Breast (tissue), 4 donors: Measurements from ENCODE around the gene SYT10.

GRCh38 chr12:31121071-31121716, 47.5 kb downstream of the DDX11 start:
- PRO-cap, 3 experiments: no peak in any of the 3 experiments
- RRBS: no CpG with 5 or more reads among the region's 14 CpGs

- PRO-cap, 3 experiments: no peak in any of the 3 experiments
- RRBS: no CpG with 5 or more reads among the region's 9 CpGs
Observed at GRCh38 chr12:31322628-31323401, 3.1 kb downstream of the SINHCAF start.

DNA sequence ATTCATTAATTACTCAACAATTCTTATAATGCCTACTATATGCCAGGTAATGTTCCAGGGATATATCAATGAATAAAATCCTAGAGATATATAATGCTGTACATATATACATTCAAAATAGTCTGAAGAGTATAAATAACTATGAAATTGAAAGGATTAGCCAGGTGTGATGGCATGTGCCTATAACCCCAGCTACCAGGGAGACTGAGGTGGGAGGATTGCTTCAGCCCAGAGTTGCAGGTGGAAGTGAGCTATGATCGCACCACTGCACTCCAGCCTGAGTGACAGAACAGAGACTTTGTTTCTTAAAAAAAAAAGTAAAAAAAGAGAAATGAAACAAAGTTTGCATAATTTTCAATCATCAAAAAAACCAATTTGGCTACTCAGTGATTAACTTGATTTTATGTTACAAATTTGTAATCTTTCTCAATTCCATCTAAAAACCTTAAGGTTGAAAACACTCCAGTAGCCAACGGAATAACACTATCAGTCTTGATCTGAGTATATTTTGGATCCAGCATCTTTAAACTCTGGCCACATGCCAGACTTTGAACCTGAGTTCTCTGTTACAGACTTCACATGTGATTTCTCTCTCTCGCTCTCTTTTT, 12.6 kb upstream of the DENND5B start:
- PRO-cap, 3 experiments: no peak in any of the 3 experiments
- RRBS: no CpG with 5 or more reads among the region's 3 CpGs

- PRO-cap, 3 experiments: no peak in any of the 3 experiments
- RRBS: no CpG with 5 or more reads among the region's 2 CpGs
Observed at GRCh38 chr12:31686956-31687306, 27.4 kb downstream of the ETFBKMT start.

- PRO-cap, 3 experiments: no peak in any of the 3 experiments
- RRBS: 59% methylated on average over 2 of the region's 6 CpGs
Observed at GRCh38 chr12:31733715-31734153, 4.9 kb upstream of the AMN1 start.

GRCh38 chr12:31773798-31774348, 18.2 kb downstream of the H3-5 start:
- PRO-cap, 3 experiments: no peak in any of the 3 experiments
- RRBS: no CpG with 5 or more reads among the region's 3 CpGs

- PRO-cap, 3 experiments: no peak in any of the 3 experiments
- RRBS: no CpG with 5 or more reads among the region's 10 CpGs
Observed at GRCh38 chr12:31797376-31797922, 5.4 kb upstream of the H3-5 start.

DNA sequence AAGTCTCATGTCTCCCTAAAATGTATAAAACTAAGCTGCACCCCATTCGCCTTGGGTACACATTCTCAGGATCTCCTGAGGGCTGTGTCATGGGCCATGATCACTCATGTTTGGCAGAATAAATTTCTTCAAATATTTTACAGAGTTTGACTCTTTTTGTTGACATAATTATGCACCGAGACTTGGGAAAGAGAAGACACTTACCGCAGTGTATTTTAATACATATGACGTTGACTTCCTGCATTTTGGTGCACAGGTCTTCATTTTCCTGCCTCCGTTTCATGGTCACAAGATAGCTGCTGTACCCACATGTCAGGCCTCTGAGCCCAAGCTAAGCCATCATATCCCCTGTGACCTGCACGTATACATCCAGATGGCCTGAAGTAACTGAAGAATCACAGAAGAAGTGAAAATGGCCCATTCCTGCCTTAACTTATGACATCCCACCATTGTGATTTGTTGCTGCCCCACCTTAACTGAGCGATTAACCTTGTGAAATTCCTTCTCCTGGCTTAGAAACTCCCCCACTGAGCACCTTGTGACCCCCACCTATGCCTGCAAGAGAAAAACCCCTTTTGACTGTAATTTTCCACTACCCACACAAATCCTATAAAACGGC, 14.9 kb upstream of the H3-5 start:
- PRO-cap, 3 experiments: no peak in any of the 3 experiments
- RRBS: no CpG with 5 or more reads among the region's 8 CpGs

DNA sequence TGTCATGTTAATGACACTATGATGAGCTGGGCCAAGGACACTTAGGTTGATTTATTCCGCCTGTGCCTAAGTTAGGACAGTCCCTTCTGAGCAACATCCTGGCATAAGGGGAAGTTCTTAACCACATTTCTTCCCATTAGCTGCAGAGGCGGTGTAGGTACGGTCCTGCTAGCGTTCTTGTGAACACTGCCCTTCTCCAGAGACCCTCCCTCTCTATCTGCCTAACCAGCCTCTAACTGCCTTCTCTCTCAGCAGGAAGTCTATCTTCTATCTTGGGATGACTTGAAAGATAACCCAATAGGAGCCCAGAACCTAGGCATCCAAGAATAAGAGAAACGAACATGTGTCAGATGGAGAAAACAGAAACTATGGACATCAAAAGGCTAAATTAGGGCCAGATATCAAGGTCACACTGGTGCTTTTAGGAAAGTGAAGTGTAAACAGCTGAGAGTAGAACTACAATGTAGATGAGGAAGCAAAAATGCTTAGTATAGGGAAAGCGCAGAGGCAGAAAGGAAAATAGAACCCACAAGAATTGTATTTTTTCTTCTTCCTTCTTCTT, 41.0 kb upstream of the H3-5 start:
- PRO-cap, 3 experiments: no peak in any of the 3 experiments
- RRBS: no CpG with 5 or more reads among the region's 6 CpGs

DNA sequence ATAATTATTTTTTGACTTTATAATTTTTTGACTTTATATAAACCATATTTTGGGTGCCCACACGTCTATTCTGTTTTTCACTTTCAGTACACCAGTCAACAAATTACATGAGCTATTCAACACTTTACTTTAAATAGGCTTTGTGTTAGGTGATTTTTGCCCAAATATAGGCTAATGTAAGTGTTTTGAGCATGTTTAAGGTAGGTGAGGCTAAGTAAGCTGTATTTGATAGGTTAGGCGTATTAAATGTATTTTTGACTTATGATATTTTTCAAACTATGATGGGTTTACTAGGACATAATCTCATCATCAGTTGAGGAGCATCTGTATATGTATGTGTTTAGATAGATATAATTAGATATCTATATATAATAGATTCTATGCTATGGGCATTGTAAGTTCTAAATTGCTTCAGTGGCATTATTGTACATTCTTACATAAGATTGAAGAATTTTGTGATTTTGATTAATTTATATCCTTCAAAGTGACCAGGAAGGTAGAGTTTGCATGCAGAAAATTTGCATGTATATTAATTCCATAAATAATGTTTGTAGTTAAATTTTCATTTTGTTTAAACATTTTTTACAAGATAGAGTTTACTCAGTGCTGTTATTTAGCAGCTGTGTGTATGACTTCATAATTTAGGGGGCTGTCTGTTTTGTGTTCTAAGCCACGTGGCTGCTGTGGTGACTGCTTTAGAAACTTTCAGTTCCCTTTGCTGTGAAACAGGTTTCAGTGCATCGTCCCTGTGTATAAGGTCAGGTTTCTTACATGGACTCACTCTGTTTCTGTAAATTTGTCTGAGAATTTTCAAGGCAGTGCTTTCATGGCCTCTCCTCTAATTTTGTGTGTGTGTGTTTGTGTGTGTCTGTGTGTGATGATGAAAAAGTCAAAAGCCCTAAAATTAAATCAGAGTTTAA, 32.1 kb downstream of the BICD1 start:
- PRO-cap, 3 experiments: no peak in any of the 3 experiments
- RRBS: no CpG with 5 or more reads among the region's 4 CpGs

DNA sequence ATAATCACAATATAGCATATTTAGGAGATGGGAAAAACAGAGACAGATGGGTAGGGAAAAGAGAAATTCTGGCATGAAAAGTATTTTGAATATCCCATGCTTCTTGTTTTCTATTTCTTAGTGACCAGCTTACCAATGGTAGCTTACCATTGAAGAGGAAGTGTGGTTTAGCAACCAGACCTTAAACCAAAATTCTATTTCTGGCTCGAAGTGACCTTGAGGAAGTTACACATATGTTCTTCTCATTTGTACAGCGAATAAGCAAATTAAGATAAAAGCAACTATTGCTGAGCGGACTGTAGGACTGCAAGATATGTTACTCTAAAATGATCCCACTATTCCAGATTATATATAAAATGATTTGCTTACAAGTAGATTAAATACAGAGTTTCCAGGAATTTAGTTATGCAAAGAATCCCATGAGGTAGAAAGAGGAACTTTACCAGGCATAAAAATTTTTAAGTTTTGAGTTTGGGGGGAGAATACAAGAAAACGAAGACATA, 82.9 kb downstream of the FGD4 start:
- PRO-cap, 3 experiments: no peak in any of the 3 experiments
- RRBS: no CpG with 5 or more reads among the region's 4 CpGs

DNA sequence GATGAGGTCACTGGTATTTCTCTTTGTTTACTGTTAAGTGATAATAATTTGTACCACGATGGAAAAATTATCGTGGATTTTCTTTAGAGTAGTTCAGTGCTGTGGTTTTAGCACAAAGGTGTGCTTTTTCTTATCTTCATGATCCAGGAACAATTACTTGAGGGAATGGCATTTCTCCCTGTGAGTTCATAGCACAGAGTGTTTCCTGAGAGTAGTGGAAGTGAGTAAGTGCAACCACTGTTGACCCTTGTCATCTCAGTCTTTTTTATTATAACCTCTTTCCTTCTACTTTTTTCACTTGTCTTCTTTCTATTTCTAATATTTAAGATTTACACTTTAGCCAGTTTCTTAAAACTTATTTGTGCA, 86.9 kb downstream of the FGD4 start:
- PRO-cap, 3 experiments: no peak in any of the 3 experiments
- RRBS: no CpG with 5 or more reads among the region's 2 CpGs

DNA sequence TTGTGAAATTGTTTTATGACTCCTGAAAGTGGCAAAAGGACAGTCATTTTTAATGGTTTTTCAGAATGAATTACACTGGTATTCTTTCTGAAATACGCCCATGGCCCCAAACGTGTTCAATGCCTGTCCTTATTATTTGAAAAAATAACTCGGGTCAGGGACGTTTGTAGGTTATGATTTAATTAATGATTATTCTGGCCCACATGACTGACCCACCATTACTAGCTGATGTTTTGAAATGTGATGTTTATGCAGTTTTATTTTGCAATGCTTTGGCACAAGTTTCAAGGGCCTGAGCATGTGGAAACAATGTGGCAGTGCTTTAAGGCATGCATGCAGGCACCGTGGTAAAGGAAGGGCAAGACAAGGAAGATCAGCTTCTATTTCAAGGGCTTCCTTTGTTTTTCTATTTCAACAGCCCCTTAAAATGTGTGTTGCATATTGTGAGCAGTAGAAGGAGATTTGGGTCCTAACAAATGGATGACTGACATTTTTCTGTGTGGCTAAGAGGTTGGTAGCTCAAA, 103.3 kb downstream of the FGD4 start:
- PRO-cap, 3 experiments: no peak in any of the 3 experiments
- RRBS: no CpG with 5 or more reads among the region's 5 CpGs

GRCh38 chr12:32802182-32802565, 46.5 kb upstream of the YARS2 start:
- PRO-cap, 3 experiments: no peak in any of the 3 experiments
- RRBS: no CpG with 5 or more reads among the region's 7 CpGs

- PRO-cap, 3 experiments: no peak in any of the 3 experiments
- RRBS: no CpG with 5 or more reads among the region's 4 CpGs
Observed at GRCh38 chr12:32987237-32987580, 90.6 kb upstream of the PKP2 start.

DNA sequence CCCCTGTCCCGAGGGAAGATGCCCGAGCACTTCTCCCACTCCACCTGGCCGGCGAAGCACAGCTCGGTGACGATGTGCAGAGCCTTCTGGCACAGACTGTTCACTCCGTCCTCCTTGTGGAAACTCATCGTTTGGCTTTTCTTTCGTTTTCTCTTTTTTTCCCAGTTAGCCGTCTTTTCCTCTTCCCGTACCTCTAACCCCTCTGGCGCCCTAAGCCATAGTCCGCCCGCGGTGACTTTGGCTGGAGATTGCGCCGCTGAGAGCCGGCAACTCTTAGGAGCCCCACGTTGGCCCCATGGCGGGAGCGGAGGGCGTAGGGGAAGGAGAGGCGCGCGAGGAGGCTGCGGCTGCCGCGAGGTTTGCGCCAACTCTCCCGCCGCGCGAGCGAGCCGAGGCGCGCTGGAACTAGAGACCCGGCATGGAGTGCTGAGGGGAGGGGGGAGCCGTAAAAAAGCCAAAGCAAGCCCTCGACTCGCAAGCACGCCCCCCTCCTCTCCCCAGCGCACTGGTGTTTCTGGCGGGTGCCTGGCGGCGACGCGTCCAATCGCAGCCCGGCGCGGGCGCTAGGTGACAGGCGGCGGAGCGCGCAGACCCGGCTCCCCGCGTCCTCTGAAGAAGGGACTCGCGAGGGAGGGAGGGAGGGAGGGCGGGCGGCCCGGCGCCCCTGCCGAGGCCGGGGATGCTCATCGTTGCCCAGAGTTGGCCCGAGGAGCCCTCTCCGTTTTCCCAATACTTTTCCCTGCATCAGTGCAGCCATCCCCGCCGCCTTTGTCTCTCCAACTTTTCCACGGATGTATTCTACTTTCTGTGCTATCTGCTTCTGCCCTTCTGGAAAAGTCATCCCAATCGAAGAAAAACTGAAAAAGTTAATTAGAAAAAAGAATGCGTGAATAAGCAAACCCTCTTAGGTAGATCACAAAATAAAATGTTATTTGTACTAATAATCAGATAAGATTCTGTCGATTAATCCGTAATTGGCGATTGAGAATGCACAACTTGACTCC, at the start of gene SYT10:
TSS of gene SYT10 (minus strand) at position 425 of the 1,004 bp plus-strand sequence.
- PRO-cap, 3 experiments: no peak in any of the 3 experiments
- RRBS: 3% methylated on average over 15 of the region's 79 CpGs

DNA sequence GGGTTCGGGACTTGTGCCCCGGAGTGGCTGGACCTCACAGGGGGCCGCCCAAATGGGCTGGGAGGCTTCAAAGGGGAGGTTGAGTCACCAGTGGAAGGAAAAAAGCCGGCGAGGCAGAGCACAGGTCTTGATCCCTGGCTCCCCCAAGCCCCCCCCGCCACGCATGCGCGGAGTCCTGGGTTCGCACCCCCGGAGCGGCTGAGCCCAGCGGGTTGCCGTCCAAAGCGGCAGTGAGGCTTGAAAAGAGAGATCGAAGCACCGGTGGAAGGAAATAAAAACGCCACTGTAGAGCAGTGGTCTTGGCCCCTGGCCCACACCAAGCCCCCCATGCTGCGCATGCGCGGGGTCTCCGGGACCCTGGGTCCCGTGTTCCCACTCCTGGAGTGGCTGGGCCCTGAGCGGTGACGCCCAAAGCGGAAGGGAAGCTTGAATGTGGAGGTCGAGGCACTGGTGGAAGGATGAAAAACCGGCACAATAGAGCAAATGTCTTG, 313.6 kb downstream of the ALG10 start:
- PRO-cap, 3 experiments: no peak in any of the 3 experiments
- RRBS: 34% methylated on average over 20 of the region's 28 CpGs

- PRO-cap, 3 experiments: no peak in any of the 3 experiments
- RRBS: no CpG with 5 or more reads among the region's 11 CpGs
Observed at GRCh38 chr12:34600928-34601127, 578.5 kb downstream of the ALG10 start.

- PRO-cap, 3 experiments: no peak in any of the 3 experiments
- RRBS: no CpG with 5 or more reads among the region's 1 CpG
Observed at GRCh38 chr12:37907817-37908237, 408.7 kb upstream of the ALG10B start.

GRCh38 chr12:38983415-38983725, 78.0 kb upstream of the CPNE8 start:
- PRO-cap, 3 experiments: no peak in any of the 3 experiments
- RRBS: no CpG with 5 or more reads among the region's 4 CpGs